PFSK-1 (cell line): ENCODE measurements around a stretch of chr3.

- RRBS: no CpG with 5 or more reads among the region's 9 CpGs
These were observed 9.1 kb downstream of the IRAK2 start for GRCh38 chr3:10173715-10174382.

- RRBS: no CpG with 5 or more reads among the region's 7 CpGs
These were observed 24.9 kb downstream of the IRAK2 start for GRCh38 chr3:10189466-10190209.

GRCh38 chr3:10198628-10199108 is 33.9 kb downstream of the IRAK2 start:
- RRBS: no CpG with 5 or more reads among the region's 3 CpGs

DNA sequence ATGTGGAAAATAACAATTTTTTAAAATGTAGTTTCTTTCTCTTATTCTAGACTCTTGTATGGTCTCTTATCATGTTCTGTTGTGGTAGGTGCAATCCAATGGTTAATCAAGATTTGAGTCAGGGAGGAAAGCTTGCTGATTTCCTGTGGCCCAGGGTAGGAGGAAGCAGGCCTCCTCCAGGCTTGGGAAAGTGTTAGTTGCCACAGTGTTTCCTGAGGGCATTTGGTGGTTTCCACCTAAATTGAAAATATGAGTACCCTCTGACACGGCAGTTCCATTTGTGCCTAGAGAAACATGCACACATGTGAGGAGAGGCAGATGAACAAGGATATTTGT is 19.7 kb upstream of the TATDN2 start:
- RRBS: no CpG with 5 or more reads among the region's 1 CpG

- RRBS: no CpG with 5 or more reads among the region's 7 CpGs
These were observed 11.1 kb downstream of the SEC13 start for GRCh38 chr3:10309744-10310352.

- RRBS: no CpG with 5 or more reads among the region's 20 CpGs
These were observed 710 bp downstream of the SEC13 start for GRCh38 chr3:10319939-10320865.

GRCh38 chr3:10504709-10505355 is 554 bp downstream of the ATP2B2 start:
- RRBS: 14% methylated on average over 2 of the region's 18 CpGs

GRCh38 chr3:10988049-10988406 is 4.5 kb upstream of the SLC6A1 start:
- RRBS: no CpG with 5 or more reads among the region's 7 CpGs

- RRBS: no CpG with 5 or more reads among the region's 4 CpGs
These were observed 67.5 kb downstream of the ATG7 start for GRCh38 chr3:11339431-11340287.

GRCh38 chr3:11481956-11482367 is 161.8 kb downstream of the VGLL4 start:
- RRBS: no CpG with 5 or more reads among the region's 8 CpGs

DNA sequence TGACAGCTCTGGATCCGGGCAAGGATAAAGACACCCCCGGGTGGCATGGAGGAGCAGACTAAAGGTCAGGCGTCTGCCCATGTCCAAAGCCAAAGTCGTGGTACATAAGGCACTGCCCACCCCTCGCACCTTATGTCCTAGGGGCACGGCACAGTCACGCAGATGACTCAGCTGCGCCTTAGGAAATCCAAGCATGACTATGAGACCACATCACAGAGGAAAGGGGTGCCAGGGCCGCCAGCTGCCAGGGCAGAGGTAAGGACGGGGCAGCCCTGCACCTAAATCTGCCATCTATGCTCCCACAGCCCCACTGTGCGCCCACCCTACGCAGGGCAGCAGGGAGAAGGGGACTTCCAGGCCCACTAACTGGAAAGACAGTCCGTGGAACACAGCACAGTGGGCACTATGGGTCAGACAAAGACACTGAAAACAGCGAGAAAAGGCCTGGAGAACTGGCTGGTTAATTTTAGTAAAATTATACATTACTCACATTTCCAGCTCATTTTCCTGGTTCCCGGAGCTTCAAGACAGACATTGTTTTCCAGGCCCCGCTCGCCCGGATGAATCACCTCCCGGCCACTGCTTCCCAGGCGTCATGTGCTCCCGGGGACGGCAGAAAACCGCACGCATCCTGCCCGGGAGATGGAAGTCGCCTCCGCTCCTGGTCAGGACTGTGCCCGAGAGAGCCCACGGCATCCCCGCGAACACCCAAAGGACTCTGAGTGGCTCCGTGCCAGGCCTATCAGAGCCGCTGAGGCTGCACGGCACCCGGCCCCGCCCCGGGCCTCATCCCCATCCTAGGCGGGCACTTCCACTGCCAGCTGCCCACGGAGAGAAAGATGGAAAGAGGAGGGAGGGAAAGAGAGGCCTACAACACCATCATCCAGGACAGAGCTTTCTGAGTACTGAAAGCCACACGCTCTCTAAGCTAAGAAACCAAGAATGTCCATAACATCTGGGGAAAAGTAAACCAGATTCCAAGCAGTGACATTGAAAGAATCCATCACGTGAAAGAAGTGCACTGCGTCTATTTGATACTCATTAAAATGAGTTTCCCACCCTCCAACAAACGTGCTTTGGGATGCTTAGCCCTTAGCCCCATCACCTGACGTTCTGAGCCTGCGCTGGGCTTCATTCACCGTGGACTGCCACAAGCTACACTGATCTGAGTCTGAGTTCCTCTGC is 75.2 kb downstream of the VGLL4 start:
- RRBS: 6% methylated on average over 2 of the region's 46 CpGs

DNA sequence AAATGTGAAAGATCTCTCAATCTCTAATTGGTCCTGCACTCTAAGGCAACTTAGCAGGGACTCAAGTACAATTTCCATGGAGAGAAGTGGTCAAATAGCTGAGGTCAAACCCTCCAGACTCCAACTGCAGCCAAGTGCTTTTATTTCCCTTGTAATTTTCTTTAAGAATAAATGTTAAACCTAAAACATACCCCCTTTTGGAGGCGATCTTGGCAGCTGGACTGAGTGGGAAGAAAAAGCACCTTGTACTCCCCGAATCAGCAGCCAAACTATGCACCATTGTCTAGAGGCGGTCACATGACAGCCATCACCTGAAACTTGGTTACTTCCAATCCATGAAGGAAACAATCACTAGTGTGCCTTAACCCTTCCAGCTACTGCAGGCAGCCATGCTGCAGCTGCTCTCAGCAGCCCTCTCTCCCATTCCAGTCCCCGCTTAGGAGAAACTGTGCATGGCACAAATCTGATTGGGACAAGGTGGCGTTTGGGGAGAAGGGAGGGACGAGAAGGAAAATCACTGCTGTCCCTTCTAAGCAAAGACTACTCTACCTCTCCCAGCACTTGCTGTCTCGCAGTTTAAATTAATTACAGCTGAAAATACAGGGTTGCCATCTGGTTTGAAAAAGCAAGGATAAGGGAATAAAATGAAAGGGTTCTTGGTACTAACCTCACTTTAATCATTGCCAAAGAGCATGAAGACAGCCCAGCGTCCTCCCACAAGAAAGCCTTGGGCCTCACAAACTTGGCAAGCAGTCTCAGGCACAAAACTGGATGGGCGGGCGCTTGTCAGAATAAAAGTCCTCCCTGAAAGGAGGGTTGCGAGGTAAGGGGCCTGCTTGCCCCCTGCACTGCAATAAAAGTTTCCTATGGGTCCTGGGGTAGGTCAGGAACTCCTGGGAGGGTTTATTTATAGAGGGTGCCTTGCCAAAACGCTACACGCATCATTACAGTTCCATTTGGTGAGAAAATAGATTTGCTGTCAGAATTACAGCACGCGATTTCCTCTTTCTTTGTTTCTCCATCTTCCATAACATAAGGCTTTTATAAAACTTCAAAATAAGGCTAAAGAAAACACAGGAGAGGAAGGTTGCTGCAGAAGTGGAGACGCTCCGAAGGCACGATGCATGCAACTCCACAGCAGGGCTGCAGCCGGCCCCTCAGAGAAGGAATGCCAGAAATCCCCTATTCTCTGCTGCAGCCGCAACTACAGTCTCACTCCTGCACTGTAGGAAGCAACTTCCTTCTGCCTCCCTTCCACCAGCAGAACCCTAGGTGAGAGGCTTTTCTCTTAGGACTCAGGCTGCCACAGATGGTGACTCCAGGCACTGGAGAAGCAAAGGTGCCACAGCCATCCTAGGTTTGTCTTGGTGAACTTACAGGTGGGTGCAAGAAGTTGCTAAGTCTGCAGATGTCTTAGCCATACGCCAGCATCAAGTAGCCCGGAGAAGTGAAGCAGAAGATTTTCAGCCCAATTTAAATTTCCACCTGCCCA is 61.5 kb downstream of the VGLL4 start:
- RRBS: no CpG with 5 or more reads among the region's 22 CpGs

DNA sequence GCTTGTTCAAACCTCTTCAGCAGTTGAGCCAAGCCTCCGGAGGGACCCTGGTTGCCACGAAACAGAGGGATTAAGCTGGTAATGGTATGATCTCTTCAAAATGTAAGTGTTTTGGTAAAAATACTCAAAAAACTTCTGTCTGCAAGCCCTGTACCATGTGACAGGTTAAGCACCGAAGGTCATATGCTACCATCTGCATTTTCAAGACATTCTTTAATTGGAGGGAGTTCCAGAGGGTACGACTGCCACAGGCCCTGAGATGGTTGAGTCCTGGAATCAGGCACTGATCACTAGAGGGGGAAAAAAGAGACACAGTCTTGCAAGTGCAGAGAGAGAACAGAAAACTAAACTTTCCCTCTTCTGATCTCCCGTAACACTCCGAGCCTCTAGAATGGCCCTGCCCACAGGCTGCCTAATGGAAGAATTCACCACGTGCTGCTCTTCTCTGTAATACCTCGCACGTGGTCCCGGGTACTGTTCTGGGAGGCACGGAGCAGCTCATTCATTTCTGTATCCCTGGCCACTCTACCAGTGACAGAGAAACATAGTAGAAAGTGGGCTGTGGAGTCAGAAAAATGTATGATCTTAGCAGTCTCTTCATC is 30.5 kb downstream of the VGLL4 start:
- RRBS: no CpG with 5 or more reads among the region's 11 CpGs

DNA sequence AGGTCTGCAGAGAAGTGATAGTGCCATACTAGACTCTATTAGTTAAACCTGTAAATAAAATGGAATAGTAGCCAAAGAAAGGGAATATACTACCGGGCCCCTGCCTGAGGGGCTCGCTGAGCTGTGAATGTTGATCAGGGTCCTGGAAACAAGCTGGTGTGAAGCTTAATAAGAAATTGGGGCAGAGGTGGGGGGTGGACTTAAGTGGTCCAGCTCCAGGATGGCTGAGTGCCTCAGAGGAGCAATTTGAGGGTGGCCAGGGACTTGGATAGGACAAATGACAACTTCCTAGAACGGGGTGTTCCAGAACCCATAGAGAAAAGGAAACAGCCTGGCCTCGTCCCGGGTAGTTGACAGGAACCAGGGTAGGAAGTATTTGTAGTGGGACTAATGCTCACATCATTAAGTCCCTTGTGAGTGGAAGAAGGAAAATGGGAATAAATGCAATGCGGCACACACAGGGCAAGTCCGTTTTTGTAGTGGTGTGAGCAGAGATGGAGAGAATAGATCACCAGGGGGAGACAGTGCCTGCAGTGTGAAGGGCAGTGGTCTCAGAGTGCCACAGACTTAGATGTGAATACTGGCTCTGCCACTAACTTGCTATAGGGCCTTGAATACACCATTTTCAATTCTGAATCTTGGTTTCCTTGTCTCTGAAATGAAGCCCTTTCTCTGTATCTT is 19.7 kb downstream of the TIMP4 start:
- RRBS: no CpG with 5 or more reads among the region's 7 CpGs

DNA sequence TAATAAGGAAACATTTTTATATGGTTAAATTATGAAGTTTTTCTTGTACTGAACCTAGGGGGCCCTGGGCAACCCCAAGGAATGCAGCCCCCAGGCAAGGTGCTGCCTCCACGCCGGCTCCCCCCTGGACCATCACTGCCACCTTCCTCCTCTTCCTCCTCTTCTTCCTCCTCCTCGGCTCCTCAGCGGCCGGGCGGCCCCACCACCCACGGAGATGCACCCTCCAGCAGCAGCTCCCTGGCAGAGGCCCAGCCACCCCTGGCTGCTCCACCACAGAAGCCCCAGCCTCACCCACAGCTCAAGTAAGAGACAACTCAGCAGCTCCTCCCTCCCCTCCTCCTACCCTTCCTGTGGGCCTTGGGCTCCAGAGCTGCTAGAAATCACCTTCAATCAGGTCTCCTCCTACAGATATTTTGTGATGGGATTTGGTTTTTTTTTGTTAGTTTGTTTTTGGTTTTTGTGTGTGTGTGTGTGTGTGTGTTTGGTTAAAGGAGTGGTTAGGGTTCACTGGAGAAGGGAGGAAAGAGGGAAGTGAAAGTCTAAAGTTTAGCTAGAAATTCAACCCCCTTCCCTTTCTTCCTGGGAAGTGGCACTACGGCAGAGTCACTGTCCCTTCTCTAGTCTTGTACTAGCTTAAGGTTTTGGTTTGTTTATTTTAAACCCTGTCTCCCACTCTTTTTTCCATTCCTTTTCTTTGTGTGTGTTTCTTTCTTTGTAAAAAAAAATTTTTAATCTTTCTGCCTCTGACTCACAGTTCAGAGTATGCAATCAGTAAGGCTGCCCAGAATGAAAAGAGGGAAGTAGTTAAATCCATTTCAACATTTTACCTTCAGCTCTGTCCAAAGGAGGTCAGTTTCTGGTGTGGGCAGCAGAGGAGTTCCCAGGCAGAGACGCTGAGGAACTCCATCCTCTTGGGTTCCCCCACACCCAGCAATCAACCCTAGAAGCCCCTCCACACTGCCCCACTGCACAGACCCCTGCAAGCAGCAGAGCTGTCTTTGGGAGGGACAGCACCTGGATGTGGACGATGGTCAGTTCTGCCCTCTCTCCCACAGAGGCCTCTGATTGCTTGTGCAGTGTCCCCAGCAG is 28.9 kb upstream of the TIMP4 start:
- RRBS: 35% methylated on average over 4 of the region's 10 CpGs

- RRBS: no CpG with 5 or more reads among the region's 4 CpGs
These were observed 13.0 kb downstream of the PPARG start for GRCh38 chr3:12301873-12302349.

GRCh38 chr3:12350508-12350900 is 61.6 kb downstream of the PPARG start:
- RRBS: no CpG with 5 or more reads among the region's 7 CpGs

DNA sequence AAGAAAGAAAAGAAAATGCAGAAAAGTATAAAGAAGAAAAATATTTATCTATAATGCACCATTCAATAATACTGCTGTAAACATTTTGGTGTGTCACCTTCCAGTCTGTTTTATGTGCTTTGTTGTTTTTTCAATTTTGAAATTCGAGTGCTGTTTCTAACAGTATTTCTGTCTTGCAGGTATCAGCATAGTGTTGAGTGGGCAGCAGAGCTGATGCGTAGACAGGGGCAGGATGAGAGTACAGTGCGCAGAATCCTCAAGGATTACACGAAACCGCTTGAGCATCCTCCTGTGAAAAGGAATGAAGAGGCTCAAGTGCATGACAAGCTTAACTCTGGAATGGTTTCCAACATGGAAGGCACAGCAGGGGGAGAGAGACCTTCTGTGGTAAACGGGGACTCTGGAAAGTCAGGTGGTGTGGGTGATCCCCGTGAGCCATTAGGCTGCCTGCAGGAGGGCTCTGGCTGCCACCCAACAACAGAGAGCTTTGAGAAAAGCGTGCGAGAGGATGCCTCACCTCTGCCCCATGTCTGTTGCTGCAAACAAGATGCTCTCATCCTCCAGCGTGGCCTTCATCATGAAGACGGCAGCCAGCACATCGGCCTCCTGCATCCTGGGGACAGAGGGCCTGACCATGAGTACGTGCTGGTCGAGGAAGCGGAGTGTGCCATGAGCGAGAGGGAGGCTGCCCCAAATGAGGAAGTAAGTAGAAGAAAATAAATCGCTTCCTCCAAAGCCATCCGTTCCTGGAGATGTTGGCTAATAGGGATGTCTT is 19.0 kb downstream of the TSEN2 start:
- RRBS: no CpG with 5 or more reads among the region's 18 CpGs

DNA sequence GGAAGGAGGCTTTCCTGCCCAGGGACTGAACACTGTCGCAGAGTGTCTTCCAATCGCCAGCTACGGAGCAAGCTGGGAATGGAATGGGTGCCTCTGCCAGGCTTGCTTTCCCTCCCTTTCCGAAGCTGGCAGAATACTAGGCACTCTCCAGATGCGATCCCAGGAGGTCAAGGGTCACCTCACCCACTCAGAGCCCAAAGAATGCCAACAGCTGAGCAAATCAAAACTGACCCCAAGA is 1.2 kb downstream of the RPL32 start:
- RRBS: no CpG with 5 or more reads among the region's 5 CpGs

DNA sequence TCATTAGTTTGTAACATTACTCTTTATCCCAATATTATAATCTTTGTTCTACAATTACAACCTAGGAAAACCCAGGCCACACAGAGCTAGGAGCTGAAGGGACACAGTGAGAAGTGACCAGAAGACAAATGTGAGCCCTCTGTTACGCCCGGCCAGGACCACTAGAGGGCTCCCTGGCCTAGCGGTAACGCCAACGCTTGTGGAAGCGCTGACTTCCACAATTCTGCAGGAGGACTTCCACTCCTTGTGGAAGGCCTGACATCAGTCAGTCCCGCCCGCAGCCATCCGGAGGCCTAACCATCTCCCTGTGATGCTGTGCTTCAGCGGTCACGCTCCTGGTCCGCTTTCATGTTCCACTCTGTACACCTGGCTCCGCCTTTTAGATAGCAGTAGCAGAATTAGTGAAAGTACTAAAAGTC is 26.6 kb upstream of the RPL32 start:
- RRBS: no CpG with 5 or more reads among the region's 13 CpGs